Measurements from ENCODE around the gene NKD1.

DNA sequence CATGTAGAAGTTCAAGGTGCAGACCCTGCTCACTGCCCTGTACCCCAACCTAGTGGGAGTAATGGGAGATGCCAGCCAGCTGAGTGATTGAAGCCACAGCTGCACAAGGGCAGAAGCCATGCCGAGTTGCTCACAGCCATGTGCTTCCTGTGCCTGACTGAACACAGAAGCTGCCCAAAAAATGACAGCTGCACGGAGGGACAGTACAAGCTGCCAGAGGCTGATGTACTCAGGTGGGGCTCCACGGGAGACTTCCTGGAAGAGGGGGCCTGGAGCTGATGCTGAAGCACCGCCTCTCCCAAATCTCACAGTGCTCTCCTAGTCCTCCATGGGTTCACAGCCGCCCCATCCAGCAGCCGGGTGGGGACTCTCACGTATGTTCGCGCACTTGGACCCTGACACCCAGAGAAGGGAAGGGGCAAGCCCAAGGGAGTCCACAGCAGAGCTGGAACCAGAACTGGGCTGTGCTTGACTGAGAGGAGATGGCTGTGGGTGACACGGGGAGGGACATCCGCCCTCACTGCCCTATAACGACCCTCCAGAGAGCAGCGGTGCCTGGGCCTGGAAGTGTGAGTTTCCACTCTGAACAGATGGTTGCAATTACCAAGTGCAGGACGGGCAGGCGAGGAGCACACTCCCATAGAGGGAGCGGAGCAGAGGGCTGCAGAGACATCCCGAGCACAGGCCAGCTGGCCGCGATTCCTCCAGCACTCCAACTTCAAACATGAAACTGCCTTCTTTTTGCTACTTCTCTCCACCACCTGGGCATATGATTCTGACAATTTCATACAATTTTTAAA is 78.5 kb downstream of the N4BP1 start:
- PRO-cap, result no peak
- RAMPAGE, long total RNA, 2 experiments, result no peak in any of the 2 experiments

DNA sequence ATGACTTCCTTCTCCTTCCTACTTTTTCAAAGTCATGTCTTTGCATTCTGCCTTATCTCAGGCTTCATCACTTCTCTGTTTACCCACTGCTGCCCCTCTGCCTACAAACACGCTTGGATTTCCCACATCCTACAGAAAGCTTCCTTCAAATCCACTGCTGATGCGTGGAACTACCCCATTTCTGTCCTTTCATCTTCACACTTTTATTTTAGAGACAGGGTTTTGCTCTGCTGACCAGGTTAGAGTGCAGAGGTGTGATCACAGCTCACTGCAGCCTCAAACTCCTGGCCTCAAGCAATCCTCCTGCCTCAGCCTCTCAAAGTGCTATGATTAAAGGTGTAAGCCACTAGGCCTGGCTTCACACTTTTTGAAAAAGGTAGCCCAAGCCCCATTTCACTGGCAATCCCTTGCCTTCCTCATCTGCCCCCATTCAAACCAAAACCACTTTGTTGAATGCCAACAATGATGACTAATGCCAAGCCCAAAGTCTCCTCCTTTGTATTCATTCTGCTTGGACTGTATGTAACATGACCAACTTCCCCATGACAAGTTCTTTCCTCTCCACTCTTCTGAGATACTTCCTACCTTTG is 33.2 kb downstream of the N4BP1 start:
- PRO-cap, result no peak
- RAMPAGE, long total RNA, 2 experiments, result no peak in any of the 2 experiments

- PRO-cap, result no peak
- RAMPAGE, long total RNA, 2 experiments, result no peak in any of the 2 experiments
These were observed 3.1 kb upstream of the N4BP1 start for GRCh38 chr16:48612975-48613525.

- PRO-cap, result bidirectional peak, plus-strand start at chr16:49279276, minus-strand start at chr16:49279050
- RAMPAGE, long total RNA, 2 experiments, result no peak in any of the 2 experiments
These were observed 2.6 kb downstream of the CBLN1 start for GRCh38 chr16:49278810-49279617.

- PRO-cap, result no peak
- RAMPAGE, long total RNA, 2 experiments, result no peak in any of the 2 experiments
These were observed 5.3 kb downstream of the TENT4B start for GRCh38 chr16:50158159-50159022.

GRCh38 chr16:50235304-50236156 is 30.8 kb upstream of the ADCY7 start:
- PRO-cap, result no peak
- RAMPAGE, long total RNA, 2 experiments, result no peak in any of the 2 experiments

DNA sequence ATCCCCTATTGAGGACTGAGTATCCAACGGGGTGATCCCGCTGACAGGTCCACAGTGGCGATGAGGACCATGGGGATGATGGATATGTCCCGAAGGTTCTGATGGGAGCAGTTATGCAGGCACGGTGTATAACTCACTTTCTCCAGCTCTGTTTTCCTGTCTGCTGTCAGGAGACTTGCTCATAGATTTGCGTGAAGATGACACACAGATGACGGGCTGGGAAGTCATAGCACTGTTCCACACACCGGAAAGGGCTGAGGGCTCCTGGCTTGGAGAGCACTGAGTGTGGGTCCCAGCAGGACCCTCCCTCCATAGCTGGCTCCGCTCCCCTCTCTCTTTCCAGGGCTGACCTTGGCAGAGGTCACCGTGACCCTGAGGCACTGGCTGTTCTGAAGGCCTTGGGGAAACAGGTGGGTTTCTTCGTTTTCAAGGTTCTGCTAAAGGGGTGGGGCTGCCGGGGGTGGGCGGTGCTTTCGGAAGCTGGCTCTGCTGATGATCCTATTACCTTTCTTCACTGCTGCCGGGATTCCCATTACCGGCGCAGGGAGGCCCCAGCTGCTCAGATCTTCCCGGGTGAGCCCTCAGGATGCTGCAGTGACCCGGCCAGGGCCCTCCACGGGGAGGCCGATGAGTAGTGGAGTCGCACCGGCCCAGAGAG is 22.0 kb upstream of the ADCY7 start:
- PRO-cap, result no peak
- RAMPAGE, long total RNA, 2 experiments, result no peak in any of the 2 experiments

- PRO-cap, result no peak
- RAMPAGE, long total RNA, 2 experiments, result no peak in any of the 2 experiments
These were observed 40.5 kb downstream of the ADCY7 start for GRCh38 chr16:50306681-50307500.

DNA sequence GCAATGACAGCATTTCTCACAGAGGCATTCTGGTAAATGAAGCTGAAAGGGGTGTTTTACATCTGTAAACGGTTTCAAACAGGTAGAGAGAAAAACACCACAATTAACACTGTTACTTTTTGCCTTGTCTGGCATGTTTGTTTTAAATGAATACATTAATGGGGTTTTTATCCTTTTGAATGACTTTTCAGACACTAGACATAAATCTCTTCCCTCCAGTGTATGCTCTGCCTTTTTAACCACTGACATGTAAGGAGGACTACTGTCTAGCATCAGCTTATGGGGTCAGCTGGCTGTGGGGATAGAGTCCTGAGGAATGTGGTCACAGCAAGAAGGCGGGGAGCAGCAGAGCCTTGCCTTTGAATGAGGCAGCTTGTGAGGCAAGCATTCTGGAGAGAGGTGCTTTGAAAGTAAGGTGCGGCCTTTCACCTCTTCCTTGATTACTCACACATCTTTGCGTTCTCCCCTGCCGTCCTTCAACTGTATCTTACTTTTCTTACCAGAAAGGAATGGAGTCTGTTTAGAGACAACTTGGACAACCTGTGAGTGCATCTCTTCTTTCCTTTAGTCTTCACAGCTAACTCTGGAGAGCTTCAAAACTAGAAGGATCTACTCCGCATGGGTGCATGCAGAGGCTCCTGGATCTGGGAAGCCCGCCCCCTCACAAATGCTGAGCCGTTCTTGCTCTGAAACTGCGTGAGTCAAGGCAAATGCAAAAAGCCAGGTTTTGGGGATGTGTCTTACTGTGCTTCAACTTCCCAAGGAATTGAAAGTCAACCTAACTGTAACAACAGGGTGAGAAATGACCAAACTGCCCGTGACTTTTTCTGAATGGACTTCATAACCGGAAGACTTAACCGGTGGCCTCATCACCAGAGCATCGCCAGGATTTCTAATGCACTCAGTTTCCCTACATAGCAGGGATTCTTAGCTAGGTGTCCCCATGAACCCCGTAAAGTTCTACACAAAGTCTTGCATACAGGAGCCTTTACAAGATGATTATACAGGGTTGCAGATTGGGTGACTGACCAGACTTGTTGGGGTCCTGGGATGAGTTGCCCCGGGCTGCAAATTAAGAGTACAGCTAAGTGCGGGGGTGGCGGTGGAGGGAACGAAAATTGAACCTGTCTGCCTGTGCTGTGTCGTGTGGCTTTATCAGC is 50.0 kb downstream of the ADCY7 start:
- PRO-cap, result no peak
- RAMPAGE, long total RNA, 2 experiments, result start-site peak on the plus strand in 2 of 2 experiments, centred at positions 286 to 921 of the sequence, 5 reads per replicate

GRCh38 chr16:50396063-50396511 is 27.3 kb upstream of the BRD7 start:
- PRO-cap, result no peak
- RAMPAGE, long total RNA, 2 experiments, result no peak in any of the 2 experiments

GRCh38 chr16:50548065-50549052 is at the start of gene NKD1:
TSS of gene NKD1 (plus strand) at chr16:50548396.
- PRO-cap, result bidirectional peak, plus-strand start at chr16:50548396, minus-strand start at chr16:50548231
- RAMPAGE, long total RNA, 2 experiments, result no peak in any of the 2 experiments

- PRO-cap, result no peak
- RAMPAGE, long total RNA, 2 experiments, result no peak in any of the 2 experiments
These were observed 4.4 kb downstream of the NKD1 start for GRCh38 chr16:50552404-50553252.

GRCh38 chr16:50602542-50603013 is 54.4 kb downstream of the NKD1 start:
- PRO-cap, result no peak
- RAMPAGE, long total RNA, 2 experiments, result no peak in any of the 2 experiments

DNA sequence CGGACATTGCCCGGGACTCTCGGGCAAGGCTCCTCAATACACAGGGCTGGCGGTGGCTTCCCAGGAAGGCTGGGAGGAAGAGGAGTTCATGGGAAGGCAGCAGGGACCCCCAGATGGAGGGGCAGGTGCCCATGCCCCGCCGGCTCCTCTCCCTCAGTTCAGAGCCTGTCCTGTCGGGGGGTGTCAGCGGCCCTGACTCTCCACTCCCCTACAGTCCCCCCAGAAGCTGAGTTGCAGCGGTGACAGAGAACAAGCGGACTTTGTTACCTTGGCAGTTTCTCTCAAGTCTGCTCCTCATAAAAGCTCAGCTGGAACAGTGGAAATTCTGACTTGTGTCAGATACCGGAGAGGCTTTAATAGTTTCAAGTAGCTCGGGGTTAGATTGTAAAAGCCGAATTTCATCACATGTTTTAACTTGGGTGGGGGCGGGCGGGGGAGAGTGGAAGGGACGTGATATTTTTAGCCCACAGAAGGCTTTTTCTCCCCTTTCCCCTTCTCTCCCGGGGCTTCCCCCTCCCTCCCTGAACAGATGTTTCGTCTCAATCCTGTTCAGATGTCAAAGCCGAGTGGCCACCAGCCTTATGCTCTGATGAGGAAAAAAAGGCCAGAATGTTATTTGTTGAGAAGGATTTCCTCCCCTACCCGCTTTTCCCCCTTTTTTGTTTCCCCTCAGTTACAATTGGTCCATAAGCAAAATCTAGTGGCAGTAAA is 65.3 kb downstream of the NKD1 start:
- PRO-cap, result unidirectional peak, minus-strand start at position 327 of the sequence
- RAMPAGE, long total RNA, 2 experiments, result no peak in any of the 2 experiments

GRCh38 chr16:50667085-50667468 is 14.0 kb downstream of the SNX20 start:
- PRO-cap, result no peak
- RAMPAGE, long total RNA, 2 experiments, result no peak in any of the 2 experiments

DNA sequence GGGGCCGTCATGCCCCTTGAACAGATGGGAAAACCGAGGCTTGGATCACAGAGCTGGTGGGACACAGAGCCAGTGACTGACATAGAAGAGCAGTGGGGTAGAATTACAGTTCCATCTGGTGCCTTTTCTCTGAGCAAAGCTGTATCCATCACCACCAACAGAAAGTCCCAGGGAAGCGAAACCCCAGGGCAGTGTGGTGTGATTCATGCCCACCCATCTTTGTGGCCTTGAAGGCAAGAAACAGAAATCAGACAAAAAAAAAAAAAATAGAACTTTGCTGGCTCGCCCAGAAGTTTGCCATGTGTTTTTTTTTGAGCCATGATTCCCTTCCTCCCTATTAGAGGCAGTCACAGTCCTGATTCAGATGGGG is 486 bp upstream of the SNX20 start:
- PRO-cap, result no peak
- RAMPAGE, long total RNA, 2 experiments, result no peak in any of the 2 experiments

DNA sequence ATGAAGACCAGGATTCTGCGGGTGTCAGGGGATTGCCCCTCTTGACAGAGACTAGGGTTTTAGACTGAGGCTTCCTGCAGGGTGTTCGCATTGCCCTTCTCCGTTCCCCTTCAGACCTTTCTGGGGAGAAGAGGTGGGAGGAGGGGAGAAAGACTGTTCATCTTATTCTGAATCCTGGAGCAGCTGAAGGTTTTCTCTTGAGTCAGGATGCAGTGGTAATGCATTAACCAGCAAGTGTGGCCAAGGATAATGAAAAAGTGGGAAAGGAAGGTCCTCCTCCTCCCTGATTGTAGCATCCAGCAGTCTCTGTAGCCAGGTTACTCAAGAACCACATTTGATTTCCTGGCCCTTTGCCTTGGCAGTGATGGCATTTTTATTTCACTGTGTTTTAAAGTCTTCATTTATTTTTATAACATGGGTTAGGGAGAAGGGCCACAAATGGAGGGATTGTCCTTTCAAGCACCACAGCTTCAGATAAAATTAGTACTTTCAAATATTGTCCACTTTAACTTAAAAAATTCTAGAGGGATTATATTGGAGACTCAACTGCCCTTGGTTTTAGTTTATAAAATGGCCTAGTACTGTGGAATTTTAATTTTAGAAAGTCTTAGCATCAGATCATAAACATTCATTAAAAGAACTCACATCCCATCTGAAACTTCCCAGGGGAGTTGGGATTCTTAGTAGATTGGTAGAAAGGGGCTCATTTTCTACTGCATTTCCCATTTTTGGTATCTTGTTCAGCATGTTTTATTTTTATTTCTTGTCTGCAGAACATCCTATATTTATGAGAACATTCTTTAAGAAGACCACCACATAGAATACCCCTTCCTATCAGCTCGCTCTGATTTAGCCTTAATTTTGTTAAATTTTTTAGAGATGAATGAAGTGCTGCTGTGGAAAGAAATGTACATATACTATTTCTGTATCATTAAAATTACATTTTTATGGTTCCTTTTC is 59.4 kb downstream of the CYLD start:
- PRO-cap, result no peak
- RAMPAGE, long total RNA, 2 experiments, result no peak in any of the 2 experiments

DNA sequence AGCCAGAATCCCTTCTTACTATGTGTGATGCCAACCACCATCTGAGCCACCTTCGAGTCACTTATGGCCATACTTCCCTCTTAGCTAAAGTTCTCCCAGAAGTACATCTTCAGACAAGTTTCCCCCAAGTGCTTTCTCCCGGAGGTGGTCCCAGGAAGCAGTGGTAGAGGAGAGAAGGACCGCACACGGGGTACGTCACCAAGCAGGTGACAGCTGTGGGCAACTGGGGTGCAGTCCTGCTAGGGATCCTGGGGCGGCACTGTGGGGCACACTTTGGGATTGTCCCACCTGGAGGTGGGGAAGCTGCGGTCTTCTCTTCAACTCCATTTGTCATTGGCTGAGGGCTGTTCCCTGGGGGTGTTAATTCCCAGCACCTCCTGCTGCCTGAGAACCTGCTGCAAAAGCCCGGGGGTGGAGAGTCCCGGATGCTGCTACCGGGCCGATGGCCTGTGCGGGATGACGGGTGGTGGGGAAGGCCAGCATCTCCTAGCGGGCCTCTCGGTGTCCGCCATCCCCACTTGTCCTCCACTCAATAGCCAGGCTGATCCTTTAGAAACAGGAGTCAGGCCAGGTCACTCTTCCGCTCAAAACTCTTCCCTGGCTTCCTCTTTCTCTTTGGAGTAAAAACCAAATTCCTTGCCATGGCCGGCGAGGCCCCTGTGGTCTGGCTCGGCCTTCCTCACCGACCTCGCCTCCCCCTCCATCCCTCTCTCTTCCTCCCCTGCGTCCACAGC is 100.1 kb downstream of the CYLD start:
- PRO-cap, result no peak
- RAMPAGE, long total RNA, 2 experiments, result no peak in any of the 2 experiments

GRCh38 chr16:51095476-51096724 is 55.2 kb downstream of the SALL1 start:
- PRO-cap, result no peak
- RAMPAGE, long total RNA, 2 experiments, result no peak in any of the 2 experiments

DNA sequence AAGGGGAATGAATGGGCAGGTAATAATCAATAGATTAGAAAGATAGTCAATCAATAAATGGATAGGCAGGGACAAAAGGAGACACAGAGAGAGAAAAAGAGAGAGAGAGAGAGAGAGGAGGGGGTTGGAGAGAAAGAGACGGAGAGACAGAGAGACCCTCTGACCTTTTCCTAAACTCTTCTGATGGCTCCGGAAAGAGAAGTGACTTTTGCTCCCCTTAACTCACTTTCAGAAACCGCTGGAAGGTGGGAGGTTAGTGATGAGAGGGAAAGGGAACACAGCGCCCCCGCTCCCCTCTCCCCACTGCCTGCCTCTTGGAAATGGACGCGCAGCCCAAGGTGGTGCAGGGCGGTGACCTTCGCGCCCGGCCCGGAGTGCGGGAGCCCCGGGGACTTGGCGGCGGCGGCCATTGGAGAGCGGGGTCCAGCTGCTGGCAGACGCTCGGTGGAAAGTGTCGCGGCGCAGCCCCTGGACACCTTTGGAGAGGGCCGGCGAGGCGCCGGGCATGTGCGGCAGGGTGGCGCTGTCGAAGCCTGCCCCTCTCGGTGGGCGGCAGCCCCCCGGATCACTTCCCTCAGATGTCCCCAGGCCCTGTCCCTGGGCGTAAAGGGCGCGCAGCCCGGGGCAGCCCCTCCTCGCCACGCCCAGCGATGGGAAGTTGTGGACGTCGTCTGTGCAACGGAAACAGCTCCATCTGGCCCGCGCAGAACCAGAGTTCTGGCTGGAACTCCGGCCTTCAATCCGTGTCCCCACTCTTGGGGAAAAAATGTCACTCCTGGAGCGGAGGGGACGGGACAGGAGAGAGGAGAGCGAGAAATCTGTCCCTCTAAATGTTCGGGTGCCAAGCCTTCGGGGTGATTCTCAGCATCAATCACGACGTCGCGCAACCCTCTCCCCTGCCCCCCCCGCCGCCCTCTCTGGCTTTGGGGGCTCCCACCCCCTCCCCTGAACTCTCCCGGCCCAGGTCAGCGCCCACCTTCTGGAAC is 16.7 kb downstream of the SALL1 start:
- PRO-cap, result no peak
- RAMPAGE, long total RNA, 2 experiments, result no peak in any of the 2 experiments